Mucosa of descending colon (tissue), 1 donor: ENCODE measurements around a stretch of chr13.

DNA sequence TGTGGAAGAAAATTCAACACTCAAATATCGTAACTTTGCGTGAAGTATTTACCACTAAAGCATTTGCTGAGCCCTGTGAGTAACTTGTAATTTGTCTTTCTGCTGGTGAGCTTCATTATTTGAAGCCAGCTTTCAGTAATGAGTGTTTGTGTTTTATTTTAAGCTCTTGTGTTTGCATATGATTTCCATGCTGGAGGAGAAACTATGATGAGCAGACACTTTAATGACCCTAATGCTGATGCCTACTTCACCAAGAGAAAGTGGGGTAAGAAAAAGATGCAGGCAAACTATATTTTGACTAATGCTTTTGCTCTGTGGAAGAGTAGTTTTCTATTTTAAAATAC, 128.8 kb downstream of the PAN3 start:
- PRO-cap: no peak

DNA sequence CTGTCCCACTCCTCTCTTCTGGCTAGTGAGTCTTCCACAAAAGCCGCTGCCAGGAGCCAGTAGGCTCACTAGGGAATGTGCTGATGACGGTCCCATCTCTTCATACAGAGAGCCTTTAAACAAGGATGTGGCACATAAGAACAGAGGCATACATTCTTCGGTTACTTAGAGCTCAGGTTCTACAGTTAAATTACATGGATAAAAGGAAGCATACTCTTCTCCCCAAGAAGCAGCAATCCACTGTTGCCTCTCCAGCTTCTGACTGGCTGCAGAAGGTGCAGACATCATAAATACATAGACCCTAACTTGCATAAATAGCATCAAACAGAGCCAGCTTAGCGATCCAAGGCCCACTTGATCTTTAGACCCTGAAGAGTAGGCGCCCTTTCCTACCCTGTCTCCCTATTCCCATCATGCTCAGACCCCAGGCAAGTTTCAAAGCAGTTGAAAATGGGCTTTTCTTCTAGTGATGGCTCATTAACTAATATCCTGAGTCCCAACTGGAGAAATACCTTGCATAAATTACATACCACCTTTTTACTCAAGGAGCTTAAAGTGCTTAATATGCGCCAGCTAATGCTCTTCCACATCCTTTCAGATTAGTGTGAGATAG, 163.1 kb downstream of the PAN3 start:
- PRO-cap: no peak

GRCh38 chr13:28501546-28501995, 6.6 kb upstream of the FLT1 start:
- PRO-cap: no peak

GRCh38 chr13:28545546-28546016, 50.7 kb upstream of the FLT1 start:
- PRO-cap: unidirectional peak, minus-strand start at chr13:28545709

DNA sequence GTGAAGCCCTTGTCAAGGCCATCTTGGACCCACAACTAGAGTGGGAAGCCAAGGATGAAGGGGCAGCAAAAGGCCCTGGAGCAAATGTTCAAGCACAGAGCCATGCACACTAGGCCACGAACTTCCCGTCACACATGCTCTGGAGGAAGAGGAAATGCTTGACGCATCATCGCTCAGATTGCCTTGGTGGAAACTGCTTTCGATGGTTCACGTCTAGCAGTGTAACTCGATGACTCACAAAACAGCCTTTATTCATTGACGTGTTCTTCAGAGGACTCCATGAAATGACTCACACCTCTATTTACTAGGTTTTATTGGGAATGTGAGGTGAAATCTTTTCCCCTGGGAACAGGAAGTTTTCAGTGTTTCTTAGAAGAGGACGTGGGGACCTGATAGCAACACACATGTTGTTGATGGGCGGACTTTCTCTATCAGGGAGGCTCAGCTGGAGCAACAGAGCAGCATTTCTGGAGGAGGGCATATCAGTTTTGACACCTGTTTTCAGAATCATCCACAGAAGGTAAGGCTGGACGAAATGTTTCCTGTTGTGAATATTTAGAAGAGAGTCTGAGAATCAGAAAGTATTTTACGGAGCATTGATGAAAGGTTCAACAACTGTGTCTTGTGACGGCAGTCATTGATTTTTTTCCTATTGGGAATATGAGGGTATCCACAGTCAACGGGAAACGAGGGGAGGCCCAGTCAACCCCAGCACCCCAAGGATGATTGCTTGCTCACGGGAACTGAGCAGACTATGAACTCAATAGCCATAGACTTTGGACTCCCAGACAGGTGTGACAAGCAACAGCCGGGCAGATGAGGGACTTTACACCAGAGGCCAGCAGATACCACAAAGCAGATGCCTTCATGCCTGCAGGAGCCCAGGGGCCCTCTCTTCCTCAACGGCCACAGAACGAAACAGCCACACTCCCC, 80.0 kb upstream of the FLT1 start:
- PRO-cap: no peak

GRCh38 chr13:28659277-28659959, 488 bp downstream of the POMP start:
- PRO-cap: unidirectional peak, minus-strand start at chr13:28659759

- PRO-cap: no peak
These were observed 25.1 kb downstream of the SLC46A3 start for GRCh38 chr13:28693522-28694147.

- PRO-cap: no peak
These were observed 81.4 kb downstream of the SLC7A1 start for GRCh38 chr13:29513936-29514722.

DNA sequence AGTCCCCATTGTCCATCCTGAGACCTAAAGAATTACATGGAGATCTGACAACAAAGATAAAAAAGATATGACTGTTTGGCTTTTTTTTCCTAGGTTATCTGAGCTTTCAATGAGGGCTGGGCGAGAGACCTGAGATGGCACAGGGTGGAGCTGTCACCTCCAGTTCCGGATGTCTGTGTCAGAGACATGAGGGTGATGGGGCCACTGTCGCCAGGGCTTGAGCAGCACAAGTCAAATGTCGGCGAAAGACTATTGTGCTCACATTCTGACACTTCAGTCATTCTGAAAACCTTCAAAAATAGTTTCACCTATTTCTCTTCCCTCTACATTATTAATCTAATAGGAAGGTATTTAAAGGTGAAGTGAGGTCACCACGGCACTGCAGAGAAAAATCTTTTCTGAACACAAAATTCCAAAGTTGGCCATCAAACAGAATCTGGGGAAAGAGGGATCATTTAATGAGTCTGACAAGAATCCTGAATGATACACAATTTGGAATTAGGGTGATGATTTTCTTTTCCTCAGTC, 65.6 kb downstream of the SLC7A1 start:
- PRO-cap: no peak

DNA sequence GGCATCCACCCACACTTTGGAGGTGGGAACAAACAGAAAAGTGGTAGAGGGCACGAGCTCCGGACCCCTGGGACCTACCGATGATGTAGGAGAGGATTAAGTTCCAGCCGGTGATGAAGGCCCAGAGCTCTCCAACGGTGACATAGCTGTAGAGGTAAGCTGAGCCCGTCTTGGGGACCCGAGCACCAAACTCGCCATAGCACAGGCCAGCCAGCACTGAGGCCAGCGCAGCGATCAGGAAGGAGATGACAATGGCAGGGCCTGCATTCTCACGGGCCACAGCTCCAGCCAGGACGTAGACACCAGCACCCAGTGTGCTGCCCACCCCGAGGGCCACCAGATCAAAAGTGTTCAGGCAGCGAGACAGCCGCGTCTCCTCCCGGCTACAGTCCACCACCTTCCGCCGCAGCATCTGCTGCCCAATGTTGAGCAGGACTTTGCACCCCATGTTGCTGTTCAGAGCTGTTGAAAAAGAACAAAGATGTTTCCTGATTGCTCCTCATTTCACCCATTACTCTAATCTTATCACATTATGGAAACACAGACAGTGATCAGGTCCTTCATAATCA, 59.7 kb downstream of the SLC7A1 start:
- PRO-cap: no peak

DNA sequence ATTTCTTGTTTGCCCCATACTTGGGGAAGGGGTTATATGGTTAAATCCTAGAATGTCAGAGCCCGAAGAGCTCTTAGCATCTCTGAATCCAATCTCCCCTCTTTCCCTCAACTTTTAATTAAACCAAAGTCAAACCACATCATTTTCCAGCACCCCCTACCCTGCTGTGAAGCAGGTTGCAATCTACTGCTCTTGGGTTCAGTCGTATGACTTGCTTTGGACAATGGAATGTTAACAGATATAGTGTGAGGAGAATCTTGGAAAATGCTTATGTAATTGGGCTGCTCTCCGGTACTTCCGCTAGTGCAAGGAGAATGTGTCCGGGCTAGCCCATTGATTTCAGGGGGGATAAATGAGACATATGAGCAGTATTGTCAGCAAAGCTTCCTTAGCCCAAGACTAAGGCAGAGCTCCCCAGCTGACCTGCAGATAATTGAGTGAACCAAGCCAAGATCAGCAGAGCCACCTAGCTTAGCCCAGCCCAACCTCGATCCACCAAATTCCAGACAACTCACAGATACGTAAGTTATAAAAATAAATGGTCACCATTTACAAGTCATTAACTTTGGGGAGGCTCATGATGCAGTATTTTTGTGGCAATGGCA, 89.8 kb upstream of the SLC7A1 start:
- PRO-cap: no peak

DNA sequence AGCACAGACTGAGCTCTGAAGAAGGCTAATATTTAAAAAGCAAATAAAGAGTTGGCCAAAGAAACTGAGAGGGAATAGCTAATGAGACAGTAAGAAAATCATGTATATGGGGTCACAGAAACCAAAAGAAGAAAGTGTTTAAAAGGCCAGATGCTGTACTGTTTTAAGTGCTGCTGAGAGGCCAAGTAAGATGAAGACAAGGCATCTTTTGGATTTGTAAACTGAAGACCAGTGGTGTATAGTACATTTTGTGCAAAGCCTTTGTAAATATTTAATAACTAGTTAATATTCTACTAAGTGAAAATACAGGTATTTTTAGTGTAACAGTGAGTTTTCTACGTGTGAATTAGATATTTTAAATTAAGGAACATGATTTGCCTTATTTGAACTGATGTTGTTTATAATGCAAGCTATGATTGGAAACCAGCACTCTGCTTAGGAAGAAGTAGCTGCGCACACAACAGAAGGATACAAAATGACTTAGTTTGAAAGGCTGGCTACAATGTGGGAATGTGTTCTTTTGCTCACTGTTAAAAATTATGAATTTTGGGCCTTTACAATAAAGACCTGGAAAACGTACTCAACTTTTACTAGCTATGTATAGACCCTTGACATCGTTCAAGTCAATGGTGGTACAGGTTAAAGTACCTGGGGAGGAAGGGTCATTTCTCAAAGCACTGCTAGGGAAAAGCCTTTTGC, 39.9 kb downstream of the UBL3 start:
- PRO-cap: no peak

DNA sequence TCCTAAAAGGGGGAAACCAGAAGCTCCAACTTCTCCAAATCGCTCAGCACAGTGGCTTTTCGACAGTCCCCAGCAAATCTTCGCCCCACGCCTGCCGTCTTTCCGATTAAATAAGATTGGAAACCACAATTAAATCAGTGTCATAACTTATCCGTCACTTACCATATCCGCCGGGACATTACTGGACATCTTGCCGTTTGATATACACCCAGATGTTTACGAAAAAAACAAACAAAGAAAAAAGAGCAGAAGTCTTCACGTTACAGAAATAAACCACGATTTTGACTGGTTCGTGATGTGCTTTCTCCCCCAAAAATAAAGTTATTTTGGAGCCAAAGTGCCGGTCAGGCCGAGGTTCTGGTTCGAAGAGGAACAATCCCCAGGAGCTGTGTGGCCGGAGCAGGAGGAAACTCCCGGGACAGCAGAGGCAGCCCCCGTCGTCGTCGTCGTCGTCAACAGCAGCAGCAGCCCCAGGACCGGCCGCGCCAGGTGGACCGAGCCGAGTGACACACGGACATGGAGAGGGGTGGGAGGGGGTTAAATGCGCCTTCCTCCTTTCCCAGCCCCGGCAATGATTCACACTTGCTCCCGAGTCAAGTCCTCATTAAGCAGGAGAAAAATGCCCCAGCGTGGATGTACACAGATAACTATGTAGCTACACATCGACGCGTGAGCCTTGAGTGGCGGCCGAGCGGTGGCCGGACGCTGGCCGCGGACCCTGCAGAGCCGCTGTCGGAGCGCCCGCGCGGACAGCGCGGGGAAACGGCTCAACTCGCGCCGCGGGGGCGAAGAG, 871 bp downstream of the UBL3 start:
- PRO-cap: bidirectional peak, plus-strand start at position 65 of the sequence, minus-strand start at position 82 of the sequence; bidirectional peak, plus-strand start at position 604 of the sequence, minus-strand start at position 505 of the sequence

GRCh38 chr13:30072396-30073086, 222.1 kb upstream of the UBL3 start:
- PRO-cap: no peak

DNA sequence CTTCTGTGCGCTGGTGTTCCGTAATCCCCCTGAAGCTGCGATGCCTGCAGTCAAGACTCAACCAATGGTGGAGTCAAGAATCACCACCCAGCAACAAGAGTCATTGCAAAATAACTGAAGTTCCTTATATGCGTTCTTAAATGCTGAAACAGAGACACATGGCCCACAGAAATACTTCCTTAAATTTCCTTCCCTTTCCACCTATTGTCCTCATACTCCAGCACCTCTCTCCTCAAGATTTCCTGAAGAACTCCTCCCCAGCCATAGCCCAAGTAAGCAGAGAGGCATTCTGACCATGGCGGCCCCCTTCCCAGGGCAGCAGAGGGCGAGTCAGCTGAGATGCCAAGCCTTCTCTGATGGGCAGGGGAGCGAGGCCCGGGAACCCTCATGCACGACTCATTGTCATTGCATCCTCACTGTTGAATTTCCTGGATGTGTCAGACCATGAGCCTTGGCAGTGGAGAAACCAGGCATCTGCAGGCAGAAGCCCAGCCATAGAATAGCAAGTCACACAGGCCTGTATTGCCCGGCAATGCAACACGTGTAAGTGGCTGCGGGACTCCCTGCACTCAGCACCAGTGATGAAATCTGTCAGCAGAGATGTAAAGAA, 200.0 kb downstream of the KATNAL1 start:
- PRO-cap: no peak

GRCh38 chr13:30157012-30157597, 150.2 kb downstream of the KATNAL1 start:
- PRO-cap: no peak

DNA sequence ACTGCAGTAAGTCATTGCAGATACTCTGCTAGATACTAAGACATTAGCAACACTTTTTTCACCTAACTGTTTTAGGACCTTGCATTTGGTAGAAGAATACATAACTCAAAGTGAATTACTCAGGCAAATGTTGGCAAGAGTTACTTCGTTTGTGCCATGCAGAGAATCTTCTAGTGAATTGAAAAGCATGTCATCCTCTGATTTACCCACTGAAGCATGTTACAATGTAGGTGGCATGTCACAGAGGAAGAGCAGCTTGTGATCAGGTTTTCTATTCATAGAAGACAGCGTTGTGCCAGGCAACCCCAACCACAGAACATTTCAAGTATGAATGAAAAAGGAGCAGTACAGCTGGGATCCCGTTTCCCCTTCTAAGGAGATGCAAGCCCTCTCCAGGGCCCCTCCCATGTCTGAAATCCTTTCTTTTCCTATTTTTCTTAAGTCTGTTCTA, 5.9 kb upstream of the KATNAL1 start:
- PRO-cap: no peak

DNA sequence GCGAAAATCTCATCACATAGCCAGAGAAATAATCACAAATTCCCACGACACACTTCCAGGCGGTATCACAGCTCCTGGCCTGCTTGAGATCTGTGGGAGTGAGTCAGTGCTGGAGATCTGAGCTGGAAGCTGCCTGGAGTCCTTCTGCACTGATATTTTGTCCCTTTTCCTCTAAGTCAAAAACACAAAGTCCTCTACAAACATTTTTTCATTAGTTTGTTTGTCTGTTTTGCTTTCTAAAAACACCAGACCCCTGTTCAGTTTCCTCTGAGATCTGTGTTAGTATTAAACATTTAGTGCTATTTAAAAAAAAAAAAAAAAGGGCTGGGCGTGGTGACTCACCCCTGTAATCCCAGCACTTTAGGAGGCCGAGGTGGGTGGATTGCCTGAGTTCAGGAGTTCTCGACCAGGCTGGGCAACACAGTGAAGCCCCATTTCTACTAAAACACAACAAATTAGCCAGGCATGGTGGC, 12.3 kb upstream of the UBE2L5 start:
- PRO-cap: no peak

- PRO-cap: no peak
These were observed 19.0 kb downstream of the UBE2L5 start for GRCh38 chr13:30441227-30441721.

- PRO-cap: no peak
These were observed 20.7 kb downstream of the UBE2L5 start for GRCh38 chr13:30442989-30443473.